H9 (cell line): ENCODE measurements around a stretch of chr22.

DNA sequence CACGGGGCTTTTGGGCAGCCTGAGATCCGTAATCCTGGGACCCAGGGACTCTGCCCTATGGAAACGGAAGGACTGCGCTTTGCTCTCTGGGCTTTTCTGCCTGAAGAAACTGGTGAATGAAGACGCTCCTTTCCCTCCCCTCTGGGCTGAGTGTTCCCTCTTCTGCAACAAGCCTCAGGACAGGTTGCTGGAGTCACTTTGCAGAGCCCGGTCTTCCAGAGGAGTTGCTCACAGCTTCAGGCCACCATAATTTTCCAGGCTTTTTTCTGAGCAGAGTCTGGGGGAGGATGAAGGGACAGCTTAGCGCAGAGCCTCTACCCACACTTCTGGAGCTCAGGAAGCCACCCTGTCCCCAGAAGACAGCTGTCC lies 28.5 kb upstream of the ACR start:
- PRO-cap: no peak

DNA sequence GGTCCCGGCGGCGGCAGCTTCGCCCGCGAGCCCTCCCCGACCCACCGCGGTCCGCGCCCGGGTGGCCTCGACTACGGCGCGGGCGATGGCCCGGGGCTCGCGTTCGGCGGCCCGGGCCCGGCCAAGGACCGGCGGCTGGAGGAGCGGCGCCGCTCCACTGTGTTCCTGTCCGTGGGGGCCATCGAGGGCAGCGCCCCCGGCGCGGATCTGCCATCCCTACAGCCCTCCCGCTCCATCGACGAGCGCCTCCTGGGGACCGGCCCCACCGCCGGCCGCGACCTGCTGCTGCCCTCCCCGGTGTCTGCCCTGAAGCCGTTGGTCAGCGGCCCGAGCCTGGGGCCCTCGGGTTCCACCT lies 17.3 kb upstream of the ACR start:
- PRO-cap: no peak

GRCh38 chr22:50783987-50784477 lies 596 bp upstream of the RABL2B start:
- PRO-cap: unidirectional peak, minus-strand start at chr22:50784103